Esophagus muscularis mucosa (tissue), 4 donors: ENCODE results near the gene FAM81B.

DNA sequence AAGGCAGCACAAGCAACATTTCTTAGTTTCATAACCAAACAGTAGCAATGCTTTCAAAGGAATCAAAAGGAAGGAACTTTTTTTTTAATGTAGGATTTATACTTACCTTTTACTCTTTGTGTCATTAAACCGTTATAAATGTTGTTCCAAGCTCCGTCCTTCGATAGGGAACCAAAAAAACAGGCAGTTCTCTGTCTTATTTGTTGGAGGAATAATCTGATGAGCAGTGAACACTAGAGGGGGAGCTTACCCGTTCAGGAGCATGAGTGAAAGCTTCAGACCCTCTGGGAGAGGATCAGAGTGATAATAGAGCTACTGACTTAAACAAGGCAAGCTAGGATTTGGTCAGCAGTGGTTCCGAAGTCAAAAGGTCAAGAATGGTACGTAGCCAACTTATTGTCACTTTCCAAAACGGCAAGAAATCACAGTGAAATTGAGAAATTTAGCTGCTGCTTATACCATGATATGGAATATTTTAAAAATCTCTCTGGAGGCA lies 895.0 kb upstream of the NR2F1 start:
- PRO-cap: no peak
- RAMPAGE, long total RNA, 4 experiments: no peak in any of the 4 experiments

GRCh38 chr5:93580402-93581391 lies 2.3 kb upstream of the NR2F1 start:
- PRO-cap: unidirectional peak, minus-strand start at chr5:93580695; bidirectional peak, plus-strand start at chr5:93581301, minus-strand start at chr5:93581030
- RAMPAGE, long total RNA, 4 experiments: start-site peak on the minus strand in 3 of 4 experiments, at chr5:93580578-93581264 at its widest, 21 to 57 reads per replicate

DNA sequence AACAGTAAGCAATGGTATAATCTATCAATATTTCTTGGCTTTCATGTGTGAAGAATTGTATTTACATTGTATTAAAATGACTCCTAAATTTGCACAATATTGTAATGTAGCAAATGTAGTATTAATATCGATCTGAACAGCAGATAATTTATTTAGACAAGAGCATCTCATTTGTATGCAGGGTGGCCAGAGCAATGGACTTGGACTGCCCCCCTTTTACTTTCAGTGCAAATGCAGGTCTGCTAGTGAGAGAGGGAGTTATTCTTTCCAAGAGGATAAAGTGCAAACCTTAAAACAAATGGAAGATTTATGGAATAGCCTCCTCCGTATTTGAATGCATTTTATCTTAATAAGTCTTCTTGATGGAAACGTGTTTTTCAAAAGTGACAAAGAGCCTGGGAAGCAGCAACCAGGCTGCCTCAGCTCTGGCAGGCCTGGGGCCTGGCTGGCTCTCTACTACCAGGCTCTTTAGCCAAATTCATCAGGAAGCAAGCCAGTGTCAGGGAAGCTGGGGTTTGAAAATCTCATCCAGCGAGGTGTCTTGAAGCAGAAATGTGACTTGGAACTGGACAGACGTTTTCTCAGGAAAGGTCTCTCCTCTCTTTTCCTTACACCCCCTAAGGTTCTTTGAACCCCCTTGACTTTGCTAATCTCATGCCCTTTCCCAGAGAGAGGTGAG lies 6.8 kb downstream of the NR2F1 start:
- PRO-cap: no peak
- RAMPAGE, long total RNA, 4 experiments: no peak in any of the 4 experiments

DNA sequence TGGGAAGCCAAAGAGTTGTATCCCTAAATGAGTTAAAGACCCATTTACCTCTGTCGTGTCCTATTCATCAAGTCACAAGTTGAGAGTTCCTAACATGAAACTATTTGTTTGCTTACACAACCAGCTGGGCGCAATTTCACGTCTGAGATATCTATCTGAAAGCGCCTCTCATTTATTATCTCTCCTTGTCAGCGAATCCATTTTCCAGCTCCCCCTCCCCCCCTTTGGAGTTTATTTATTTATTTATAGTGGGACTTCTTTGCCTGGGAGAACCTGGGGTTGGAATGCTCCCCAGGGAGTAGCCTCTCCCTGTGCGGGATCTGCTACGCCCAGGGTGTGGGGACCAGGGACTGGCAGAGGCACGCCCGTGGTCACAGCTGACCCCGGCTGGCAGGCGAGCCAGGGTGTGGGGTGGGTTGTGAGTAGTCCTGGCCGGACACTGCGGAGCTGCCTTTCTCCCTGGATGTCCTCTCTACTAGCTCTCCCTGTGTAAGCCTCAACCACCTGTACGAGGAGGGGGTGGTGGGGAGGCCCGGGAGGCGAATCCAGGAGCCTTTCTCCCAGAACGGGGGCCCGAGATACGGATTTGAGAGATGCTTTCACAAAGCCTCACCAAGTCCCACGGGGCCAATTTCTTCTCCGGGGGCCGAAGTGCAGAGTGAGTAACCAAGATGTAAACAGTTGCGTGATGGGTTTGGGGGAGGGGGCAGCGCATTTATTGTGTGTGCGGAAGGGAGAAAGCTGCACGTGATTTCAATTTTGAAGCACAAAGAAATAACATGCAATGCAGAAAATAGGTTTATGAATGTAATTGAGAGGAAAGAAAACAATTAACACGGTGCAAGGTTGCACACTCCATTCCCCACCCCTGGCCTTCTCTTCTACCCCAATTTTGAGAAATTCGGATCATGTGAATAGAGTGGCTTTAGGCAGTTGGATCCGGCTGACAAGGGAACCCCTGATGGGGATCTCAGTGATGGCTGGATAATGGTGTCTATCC lies 15.5 kb downstream of the NR2F1 start:
- PRO-cap: no peak
- RAMPAGE, long total RNA, 4 experiments: no peak in any of the 4 experiments

GRCh38 chr5:93682918-93683966 lies 58.2 kb downstream of the POU5F2 start:
- PRO-cap: no peak
- RAMPAGE, long total RNA, 4 experiments: start-site peak on the minus strand in 3 of 4 experiments, at chr5:93683809-93683817 at its widest, 95 to 134 reads per replicate

DNA sequence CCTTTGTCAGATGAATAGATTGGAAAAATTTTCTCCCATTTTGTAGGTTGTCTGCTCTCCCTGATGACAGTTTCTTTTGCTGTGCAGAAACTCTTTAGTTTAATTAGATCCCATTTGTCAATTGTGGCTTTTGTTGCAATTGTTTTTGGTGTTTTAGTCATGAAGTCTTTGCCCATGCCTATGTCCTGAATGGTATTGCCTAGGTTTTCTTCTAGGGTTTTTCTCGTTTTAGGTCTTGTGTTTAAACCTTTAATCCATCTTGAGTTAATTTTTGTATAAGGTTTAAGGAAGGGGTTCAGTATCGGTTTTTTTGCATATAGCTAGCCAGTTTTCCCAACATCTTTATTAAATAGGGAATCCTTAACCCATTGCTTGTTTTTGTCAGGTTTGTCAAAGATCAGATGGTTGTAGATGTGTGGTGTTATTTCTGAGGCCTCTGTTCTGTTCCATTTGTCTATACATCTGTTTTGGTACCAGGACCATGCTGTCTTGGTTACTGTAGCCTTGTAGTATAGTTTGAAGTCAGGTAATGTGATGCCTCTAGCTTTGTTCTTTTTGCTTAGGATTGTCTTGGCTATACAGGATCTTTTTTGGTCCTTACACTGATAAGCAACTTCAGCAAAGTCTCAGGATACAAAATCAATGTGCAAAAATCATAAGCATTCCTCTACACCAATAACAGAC lies 221.8 kb upstream of the FAM172A start:
- PRO-cap: no peak
- RAMPAGE, long total RNA, 4 experiments: no peak in any of the 4 experiments

DNA sequence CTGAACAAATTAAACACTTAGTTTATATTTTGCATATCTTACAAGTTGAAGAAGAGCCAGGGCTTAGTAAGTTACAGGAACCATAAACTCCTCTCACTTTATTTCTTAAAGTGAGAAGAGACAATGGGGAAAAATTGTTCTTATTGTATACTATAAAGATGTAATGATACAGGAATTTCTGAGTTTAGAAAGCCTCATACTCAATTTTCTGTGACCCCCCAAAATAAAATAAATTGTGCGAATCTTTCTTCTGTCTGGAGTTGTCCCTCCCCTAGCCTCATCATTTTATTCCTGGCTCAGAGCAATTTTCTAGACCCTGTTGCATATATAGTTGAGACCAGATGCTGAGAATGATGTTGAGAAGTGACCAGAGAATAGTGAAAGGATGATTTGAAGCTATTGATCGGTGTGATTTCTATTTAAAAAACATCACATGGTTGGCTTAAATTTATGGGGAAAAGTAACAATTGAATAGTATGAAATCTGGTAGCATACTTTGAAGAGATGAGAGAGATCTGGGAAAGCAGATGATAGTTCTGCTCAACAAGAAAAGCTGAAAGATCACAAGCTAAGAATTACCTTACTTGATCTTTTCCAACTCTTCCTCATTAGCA lies 313.0 kb downstream of the SLF1 start:
- PRO-cap: no peak
- RAMPAGE, long total RNA, 4 experiments: no peak in any of the 4 experiments

DNA sequence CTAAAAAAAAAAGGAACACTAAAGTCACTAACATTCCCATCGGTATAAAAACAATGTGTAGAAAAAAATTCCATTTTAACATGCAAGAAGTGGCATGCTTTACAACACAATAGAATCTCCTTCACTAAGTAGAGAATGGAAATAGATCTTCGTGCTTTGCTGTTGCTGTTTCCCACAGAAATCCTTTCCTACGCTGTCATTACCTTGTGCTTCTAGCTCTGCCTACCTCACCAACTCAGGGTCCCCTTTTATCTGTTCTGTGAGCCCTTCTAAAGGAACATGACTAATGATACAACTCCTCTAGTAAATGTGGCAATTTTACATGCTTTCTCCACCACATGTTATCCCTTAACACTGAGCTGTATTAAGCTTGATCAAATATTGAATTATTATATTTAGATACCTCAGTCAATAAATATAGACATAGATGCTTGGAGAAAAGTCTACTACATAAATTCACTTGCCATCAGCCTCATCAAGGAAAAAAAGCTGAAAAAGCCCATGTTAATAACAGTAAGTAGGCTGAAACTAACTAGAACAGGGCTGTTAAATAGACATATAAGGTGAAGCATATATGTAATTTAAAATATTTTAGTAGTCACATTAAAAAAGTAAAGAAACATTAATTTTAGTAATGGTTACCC lies 202.8 kb downstream of the MCTP1 start:
- PRO-cap: no peak
- RAMPAGE, long total RNA, 4 experiments: no peak in any of the 4 experiments

DNA sequence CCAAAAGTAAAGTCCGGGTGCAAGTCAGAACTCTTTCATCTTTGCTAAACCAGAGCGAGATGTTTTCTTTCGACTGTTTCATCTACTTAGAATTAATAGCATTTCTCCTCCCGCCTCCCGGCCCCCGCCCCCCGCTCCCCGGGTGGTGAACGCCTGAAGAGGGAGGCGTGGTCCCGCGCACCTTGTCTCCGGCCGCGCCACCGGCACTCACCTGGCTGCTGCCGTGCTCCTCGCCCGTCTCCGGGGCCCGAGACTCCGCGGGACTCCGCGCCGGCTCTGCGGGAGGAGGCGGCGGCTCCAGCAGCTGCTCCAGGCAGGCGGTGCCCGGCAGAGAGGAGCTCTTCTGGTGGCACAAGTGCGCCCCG lies 1.3 kb downstream of the MCTP1 start:
- PRO-cap: no peak
- RAMPAGE, long total RNA, 4 experiments: no peak in any of the 4 experiments

DNA sequence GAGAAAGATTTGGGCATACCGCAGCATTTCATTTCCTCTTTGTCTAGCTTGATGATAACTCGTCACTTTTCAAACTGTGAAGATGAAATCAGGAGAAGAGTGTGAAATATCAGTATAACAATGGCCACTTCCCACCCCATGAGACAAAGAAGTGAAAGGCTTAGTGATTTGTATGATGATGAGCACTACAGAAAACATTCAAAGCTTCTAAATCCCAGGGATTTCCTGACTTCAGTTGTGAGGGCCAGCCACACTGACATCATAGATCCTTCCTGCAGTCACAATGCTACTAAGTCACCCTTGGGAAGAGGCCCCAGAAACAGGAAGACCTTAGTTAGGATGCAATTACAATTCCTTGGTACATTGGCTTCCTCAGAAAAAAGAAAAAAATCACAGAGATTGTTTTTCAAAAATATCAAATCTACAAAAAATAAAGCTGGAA lies at the start of gene FAM81B:
FAM81B (plus strand) TSS at position 316 of the 442 bp plus-strand sequence.
- PRO-cap: no peak
- RAMPAGE, long total RNA, 4 experiments: no peak in any of the 4 experiments

GRCh38 chr5:95727172-95727578 lies 4.0 kb upstream of the RHOBTB3 start:
- PRO-cap: no peak
- RAMPAGE, long total RNA, 4 experiments: no peak in any of the 4 experiments

- PRO-cap: no peak
- RAMPAGE, long total RNA, 4 experiments: no peak in any of the 4 experiments
Measured at GRCh38 chr5:95760120-95761130, 29.3 kb downstream of the RHOBTB3 start.

DNA sequence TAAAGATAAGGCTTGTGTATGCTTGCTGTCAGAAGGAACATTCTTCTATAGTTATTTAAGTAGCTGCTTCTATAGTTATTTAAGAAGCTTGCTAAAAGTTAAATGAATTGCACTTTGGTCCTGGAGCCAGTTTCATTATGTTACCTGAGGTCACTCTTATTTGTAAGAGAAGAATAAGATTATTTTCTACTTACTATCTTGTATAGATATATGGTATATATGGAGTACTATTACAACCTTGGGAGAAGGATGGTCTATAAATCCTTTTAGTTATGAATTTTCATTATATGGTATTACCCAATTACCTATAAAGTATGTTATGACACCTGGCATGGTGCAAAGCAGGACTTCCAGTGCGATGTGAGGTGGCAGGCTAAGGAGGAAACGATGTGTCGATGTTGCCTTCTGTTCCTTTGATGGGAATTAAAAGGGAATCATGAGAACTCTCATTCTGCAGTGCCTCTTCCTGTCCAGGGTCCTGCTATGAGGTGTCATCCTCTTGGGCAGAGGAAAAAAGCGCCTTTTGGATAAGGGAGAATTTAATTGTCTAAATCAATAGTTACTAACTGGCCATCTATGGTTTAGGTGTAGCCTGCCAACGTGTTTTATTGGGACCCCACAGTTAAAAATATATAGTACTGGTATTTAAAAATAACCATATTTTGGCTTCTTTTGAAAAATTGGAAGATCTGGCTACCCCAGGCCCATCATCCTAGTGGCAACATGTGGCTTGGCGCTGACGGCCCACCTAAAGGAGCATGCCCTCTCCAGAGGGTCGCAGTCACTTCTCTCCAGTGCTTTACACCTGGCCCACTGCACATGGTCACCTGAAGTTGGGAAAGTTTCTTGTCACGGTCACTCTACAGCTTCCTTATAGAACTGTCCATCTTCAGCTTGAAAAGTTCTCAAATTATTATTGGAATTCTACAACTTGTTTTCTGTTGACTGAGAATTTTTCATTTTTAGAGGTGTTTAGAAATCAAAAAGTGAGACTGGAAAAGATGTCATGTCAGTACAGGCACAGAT lies 32.0 kb downstream of the GLRX start:
- PRO-cap: no peak
- RAMPAGE, long total RNA, 4 experiments: no peak in any of the 4 experiments

DNA sequence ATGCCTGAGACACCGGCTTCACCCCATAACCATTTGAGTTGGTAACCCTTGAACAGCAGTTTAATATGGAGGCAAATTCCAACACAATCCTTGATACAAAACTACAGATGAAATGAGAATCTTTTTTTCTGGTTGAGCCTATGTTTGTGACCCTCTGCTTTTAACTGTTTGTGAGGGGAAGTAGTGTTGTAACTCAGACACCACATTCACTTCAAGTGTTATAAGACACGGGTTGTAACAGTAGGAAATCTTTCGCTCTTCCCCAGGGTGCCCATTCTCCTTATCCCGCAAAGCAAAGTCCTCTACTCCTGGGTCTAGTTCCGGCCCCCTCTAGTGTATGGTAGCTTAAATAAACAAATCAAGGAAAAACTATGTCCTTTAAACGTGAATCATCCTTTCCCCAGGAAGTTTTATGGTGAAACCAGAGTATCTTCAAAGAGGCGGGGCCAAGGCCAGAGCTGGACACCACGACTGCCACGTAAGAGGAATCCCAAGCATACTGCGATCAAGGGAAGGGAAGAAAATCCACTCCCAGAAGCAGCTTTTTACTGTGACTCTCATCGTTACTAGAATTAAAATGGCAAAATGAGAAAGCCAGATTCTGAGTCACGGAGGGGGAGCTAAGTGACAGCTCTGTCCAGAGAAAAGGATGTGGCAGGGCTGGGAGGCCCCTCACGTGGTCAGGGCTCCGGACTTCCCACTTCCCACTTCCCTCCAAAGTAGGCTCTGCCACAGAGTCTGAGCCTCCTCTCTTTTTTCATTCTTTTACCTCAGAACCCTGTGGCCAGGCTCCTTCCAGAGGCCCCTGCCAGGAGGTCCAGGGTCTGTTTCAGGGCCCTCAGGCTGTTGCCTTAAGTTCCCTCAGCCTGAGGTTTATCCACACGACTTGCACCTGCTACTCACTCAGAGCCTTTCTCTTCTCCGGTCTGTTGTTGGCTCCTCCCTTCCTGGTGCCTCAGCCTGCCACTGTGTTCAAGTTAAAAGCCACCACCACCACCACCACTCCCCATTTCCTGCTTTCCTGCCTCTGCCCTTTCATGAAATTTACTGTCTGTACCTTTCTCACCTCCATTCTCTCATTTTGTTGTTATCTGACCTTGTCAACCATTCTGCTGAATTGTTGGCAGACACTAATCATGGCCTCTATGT lies 1.3 kb upstream of the GLRX start:
- PRO-cap: bidirectional peak, plus-strand start at position 455 of the sequence, minus-strand start at position 339 of the sequence; bidirectional peak, plus-strand start at position 966 of the sequence, minus-strand start at position 928 of the sequence
- RAMPAGE, long total RNA, 4 experiments: no peak in any of the 4 experiments

GRCh38 chr5:95846403-95847011 lies 24.0 kb upstream of the GLRX start:
- PRO-cap: no peak
- RAMPAGE, long total RNA, 4 experiments: no peak in any of the 4 experiments

- PRO-cap: no peak
- RAMPAGE, long total RNA, 4 experiments: no peak in any of the 4 experiments
Measured at GRCh38 chr5:95847012-95847244, 24.4 kb upstream of the GLRX start.

DNA sequence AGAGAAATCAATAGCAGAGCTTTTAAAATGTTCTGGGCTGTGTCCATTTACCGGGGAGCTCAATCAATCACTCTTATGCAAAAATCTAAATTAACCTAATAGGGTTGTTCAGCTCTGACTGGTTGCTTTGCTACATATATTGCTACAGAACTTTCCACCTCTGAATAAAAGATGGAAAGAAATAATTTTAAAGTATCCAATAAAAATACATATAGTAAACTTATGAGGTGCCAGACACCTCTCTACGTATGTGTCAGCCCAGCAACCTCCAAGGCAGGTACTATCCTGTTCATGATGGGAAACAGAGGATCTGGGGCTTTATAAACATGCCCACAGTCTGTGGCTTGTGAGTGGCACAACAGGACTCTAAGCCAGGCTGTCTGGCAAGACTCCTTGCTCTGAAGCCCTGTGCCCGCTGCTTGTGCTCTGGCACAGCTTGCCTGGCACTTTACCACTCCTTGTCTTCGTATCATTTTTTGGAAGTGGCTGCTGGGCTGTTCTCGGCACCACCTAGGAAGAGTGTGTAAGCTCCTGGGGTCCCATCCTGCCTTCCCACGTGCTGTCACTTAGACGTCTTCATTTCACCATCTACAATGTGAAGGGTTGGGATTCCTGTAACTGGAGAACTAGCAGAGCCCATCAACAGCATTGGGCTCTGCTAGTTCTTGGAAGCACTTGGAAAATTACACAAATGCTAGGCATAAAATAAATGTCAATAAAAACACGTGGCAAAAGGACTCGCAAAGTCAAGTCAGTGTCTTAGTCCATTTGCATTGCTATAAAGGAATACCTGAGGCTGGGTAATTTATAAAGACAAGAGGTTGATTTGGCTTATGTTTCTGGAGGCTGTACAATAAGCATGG lies 59.3 kb upstream of the GLRX start:
- PRO-cap: no peak
- RAMPAGE, long total RNA, 4 experiments: no peak in any of the 4 experiments

DNA sequence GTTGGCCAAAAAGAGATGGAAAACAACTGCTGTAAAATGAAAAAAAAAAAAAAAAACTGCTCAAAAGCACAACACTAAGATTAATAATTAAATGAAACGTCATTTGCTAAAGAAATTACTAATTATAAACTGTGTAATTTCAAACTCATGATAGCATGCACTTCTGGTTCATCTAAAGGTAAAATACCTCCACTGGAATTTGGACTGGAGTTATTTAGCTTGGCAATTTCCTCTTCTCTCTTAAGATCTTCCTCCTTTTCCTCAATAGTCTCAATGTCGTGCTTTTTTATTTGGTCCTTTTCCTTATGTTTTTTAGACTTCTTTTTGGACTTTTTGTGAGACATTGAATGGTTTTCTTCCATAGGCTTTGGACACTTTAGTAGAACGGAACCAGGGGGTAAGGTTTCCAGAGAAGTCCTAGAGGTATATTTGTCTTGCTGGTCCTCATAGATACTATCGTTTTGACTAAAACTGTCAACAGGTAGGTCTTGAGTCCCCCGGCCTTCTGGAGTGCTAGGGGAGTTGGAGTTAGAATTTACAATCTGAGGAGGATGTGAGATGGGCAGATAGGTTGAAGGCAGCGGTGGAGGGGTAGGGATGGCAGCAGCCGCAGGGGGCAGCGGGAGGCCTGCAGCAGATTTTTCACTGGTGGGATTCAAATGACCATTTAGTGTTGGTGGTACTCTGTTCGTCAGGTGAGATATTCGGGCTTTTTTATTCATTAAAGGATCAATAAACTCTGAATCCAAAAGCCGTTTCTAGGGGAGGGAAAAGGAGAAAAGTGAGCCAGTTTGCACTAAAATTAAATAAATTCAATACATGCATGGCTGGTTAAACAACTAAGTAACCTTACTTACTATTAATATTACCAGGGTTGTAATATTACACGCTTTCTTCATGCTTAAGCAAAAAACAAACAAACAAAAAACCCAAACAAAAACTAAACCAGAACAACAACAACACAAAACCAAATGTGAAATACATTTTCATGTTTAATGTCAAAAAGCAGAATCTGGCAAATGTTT lies 63.3 kb downstream of the ELL2 start:
- PRO-cap: no peak
- RAMPAGE, long total RNA, 4 experiments: no peak in any of the 4 experiments

GRCh38 chr5:95916850-95917274 lies 44.8 kb downstream of the ELL2 start:
- PRO-cap: no peak
- RAMPAGE, long total RNA, 4 experiments: no peak in any of the 4 experiments

DNA sequence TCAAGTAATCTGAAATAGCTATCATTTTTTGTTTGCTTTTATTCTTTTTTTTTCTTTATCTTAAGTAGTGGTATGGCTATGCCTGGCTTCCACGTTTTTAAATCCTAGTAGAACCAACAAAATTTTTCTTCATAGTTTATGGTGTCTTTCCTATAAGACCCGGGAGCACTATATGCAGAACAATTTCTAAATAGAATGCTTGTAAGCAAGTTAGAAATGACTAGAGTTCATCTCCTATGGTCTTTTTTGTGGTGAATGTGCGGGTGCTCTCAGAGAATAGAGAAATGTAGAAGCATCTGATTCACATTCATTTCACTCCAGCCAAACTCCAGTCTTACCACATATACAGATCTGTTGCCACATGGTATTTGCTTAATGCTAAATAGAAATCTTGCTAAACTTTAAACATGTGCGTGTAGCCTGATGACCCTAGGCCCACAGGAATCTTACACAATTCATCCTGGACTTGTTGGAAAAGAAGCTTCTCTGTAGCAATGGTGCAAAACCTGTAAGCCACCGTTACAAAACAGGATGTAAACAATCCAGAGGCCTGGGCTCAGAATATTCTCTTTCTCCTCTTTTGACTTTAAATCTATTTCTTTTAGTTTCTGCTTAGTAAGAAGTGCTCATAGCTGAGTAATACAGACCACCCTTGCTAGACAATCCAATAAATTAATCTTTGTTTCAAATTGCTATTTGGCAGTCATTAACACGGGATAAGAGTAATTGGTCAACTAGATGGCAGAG lies 135.2 kb downstream of the PCSK1 start:
- PRO-cap: no peak
- RAMPAGE, long total RNA, 4 experiments: no peak in any of the 4 experiments